ENCODE results near the gene OR1E1.

- RAMPAGE, total RNA: no peak
Observed at GRCh38 chr17:2087451-2088274, 32.8 kb downstream of the HIC1 start.

DNA sequence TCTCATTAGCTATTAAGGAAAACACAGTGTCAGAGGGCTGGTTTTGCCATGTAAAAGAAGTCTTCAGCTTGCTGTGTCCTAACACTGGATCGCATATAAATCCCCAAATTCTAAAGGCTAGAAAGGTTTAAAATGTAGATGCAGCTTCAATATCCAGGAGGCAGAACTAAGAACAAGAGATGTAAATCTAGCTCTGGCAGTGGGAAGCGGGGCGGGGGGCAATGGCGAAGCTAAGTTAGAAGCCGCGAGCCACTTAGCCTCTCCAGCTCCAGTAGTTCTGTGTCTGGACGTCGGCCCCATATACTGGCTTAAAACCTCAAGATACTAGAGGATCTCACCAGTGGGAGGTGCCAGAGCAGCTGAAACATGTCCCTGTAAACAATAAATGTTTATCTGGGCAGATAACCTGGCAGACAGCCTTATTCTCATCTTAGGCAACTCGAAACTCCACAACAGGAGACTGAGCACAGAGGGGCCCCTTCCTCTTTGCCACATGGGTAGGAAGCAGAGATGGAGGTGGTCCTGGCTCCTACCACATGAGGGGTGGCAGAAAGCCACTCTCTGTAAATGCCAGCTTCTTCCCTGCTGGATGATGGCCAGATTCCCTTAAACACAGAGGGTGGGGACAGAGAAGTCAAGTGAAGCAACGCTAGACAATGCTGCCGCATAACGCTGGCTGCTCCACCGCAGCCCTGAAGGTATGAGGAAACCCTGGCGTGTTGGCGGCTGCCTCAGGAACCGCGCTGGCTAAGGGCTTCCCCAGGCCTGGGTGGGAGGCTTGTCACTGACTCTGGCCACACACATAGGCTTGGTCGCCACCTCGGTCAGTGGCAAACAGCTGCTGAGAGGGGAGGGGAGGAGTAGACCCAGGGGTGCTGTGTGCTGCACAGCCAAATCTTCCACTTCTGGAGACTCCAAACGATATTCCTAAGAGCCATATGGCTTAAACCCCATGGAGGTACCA, 67.8 kb downstream of the HIC1 start:
- RAMPAGE, total RNA: no peak

DNA sequence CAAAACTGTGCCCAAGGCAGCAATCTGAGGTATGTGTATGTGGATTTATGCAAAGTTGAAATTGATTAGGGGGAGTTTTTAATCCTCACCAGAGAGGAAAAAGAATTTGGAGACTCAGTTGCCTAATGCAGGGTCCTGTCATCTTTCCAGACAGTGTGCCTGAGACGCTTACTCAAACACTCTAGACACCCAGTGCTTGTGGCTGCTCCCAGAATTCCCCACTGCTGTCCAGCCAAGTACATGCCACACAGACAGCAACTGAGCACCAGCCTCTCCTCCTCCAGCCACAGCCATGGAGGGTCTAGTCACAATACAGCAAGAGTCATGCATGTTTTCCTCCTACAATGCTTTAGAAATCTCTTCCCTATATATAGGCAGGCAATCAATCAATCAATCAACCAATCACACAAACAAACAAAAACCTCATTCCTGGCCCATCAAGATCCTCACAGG, 118.1 kb downstream of the HIC1 start:
- RAMPAGE, total RNA: no peak

DNA sequence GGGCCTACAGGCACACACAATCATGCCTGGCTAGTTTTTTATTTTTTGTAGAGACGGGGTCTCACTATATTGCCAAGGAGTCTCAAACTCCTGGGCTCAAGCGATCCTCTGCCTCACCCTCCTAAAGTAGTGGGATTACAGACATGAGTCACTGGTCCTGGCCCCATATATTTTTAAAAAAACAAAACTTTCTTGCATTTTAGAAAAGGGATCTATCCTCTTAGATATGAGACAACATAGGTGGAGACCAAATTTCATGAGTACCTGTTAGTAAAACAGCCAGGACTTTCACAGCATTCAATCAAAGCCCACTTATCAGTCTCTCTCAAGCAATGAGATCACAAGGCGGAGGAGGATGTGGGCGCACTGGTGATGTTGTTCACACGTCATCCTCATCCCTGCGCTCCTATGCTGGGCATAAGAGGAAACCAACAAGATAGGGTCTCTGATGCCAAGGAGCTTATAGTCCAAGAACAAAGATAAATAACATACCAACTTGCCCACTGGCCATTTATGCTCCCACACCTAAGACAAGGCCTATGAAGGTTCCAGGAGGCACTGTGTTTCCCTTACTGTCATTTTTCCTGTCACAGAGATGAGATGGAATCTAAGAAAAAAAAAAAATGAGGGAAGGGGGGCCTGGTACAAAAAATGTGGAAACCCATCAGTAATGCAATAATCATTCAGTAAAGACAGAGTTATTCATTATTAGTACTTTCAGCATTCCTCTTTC, 52.9 kb downstream of the SMG6 start:
- RAMPAGE, total RNA: no peak

DNA sequence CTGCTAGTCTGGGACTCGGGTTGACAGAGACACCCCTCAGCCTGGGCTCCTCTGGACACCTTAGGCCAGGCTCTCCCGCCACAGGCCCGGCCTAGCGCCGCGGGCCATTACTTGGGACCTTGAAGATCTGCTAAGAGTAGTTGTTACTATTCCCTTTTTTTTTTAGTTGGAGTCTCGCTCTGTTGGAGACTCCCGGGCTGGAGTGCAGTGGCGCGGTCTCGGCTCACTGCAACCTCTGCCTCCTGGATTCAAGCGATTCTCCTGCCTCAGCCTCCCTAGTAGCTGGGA, 295 bp downstream of the SRR start:
- RAMPAGE, total RNA: no peak

GRCh38 chr17:2338289-2338813, 1.1 kb downstream of the SGSM2 start:
- RAMPAGE, total RNA: no peak

DNA sequence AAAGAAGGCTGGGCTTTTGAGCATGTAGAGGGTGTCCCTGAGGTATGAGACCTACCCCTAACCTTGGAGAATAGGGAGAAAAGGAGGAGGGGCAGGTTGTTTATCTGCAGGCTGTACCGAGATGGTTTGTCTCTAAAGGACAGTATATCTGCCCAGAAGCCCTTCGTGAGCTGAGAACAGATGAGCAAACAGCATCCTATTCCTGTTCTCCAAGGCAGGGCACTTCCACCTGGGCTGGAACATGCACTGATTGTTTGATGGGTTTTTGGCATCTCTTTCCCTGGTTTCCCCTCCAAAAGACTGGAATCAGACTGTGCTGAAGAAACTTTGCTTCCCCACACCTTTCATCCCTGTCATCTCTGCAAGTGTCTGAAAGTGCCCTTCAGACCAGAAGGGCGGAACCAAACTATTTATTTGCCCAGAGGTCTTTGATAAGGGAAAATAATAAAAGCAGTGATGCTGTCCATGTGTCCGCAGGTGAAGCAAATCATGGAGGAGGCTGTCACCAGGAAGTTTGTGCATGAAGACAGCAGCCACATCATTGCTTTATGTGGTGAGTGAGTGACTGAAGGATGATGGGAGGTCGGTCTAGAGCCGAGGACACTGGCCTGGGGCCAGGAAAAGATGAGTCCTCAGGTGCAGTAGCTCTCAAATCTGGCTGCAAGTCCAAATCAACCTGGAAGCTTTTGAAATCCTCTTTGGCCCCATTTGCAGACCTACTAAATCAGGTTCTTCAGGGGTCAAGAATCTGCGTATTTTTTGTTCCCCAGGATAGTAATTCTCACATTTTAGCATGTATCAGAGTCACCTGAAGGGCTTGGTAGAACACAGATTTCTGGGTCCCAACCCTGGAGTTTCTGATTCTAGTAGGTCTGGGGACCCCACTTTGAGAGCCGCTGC, 6.0 kb downstream of the SGSM2 start:
- RAMPAGE, total RNA: no peak

DNA sequence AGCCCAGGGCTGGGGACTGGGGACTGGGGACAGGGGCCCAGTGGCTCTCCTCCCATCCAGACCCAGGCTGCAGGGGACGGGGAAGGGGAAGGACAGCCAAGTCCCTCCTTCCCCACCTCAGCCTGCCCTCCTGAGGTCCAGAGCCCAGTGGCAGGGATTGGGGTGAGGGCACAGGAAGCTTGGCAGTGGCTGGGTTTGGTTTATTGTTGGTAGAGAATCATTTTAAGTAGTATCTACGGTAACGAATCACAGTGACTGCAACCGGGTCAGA, 14.9 kb downstream of the MNT start:
- RAMPAGE, total RNA: no peak

GRCh38 chr17:2508713-2509405, 2.8 kb downstream of the METTL16 start:
- RAMPAGE, total RNA: no peak

DNA sequence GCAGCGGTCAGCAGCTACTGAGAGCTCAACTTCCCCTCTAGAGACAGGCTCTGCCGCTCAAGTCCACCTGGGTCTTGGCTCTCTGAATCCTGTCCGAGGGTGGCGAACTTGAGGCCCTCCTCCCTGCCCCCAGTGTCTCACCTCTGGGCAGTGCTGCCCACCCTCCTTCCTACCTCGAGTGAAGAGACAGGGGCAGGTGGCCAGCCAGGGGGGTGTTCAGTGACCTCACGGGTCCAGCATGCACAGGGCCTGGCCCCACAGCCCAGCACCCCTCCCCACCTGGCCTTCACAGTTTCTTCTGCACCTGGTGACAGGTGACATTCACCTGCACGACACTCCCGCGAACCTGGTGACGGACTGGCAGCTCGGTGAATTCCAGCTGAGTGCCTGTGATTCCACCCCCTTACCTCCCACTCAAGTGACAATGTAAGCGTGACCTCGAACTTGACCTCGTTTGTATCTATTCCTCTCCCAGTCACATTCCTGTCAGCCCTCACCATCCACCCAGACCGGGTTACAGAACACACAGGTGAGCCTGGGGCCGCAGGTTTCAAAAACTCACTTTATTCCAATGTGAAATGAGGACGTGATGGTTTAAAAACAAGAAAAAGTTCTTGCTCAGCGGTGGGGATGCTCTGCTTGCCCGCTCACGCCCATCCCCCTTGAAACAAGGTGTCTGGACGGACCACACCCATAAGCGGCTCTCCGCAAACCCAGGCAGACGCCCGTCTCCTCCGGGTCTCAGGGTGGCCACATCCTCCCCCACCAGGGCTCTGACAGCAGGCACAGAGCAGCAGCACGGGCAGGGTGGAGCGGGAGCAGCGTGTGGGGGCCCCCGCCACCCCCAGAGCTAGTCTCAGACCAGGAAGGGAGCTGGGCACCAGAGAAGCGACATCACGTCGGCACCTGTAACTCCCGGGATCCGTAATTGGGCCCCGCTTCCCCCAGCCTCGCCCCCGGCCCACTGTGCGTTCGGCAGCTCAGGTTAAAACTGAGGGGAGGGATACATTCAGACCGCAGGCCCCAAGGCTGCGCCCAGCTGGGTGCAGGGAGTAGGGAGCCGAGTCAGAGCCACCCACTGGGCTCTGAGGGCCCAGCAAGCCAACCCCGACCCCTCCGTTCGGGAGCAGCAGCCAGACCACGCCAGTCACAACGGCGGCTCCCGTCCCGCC, 22.3 kb downstream of the CLUH start:
- RAMPAGE, total RNA: no peak

GRCh38 chr17:2697681-2698666, 13.6 kb downstream of the CLUH start:
- RAMPAGE, total RNA: no peak

GRCh38 chr17:2706931-2707614, 4.5 kb downstream of the CLUH start:
- RAMPAGE, total RNA: no peak

DNA sequence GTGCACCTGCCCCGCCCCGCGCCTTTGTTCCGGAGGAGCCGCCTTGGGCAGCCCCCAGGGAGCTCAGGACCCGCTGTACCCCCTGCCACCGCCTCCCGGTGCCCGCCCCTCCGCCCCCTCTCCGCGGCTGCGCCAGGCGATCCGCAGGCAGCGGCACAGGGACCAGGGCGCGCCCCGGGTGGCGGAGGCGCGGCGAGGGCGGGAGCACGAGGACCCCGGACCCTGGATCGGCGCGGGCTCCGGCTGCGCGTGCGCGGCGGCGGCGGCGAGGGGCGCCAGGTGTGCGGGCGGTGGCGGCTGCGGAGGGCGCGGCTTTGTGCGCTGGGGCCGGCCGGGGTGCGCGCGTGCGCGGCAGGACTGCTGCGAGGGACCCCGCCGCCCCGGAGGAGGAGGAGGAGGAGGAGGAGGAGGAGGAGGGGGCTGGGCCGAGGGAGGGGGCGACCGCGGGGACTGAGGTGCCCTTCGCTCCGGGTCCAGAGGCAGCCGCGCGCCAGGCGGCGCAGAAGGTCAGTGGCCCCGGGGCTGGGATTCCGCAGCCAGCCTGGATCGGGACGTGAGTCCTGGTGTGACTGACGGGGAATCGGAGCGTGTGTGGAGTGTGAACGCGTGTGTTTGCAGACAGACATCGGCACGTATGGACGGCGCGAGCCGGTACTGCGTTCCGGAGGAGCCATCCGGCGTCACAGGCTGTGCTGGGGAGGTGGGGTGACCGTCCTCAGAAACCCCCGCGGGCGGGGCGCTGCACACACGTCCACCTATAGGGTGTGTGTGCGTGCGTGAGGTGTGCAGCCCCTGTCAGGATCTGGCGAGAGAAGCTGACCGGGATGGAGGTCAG, 19.6 kb upstream of the RAP1GAP2 start:
- RAMPAGE, total RNA: no peak

- RAMPAGE, total RNA: no peak
Observed at GRCh38 chr17:2799658-2800053, 3.4 kb downstream of the RAP1GAP2 start.

GRCh38 chr17:2852671-2853270, 56.5 kb downstream of the RAP1GAP2 start:
- RAMPAGE, total RNA: no peak

GRCh38 chr17:2863157-2863647, 67.0 kb downstream of the RAP1GAP2 start:
- RAMPAGE, total RNA: no peak

DNA sequence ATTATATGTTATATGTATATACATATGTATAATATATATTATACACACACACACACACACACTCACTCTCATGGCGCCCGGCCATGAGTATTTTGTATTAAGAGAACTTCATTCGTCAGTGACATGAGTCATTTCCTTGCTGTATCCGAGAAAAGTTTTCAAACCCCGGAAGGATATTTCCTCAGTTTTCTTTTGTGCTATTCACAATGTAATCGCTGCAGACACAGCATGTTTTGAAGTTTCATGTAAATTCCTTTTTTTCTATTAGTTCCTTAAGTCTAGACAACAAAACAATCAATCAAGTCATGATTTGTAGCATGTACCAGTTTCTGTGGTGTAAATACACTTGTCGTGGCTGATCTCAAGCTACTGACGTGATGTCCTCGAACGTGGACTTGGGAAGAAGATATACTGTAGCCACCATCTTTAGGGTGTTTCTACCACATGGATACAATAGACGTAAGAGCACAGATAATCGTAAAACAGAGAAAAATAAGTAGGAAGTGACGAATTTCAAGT, 33.2 kb downstream of the OR1D5 start:
- RAMPAGE, total RNA: no peak

DNA sequence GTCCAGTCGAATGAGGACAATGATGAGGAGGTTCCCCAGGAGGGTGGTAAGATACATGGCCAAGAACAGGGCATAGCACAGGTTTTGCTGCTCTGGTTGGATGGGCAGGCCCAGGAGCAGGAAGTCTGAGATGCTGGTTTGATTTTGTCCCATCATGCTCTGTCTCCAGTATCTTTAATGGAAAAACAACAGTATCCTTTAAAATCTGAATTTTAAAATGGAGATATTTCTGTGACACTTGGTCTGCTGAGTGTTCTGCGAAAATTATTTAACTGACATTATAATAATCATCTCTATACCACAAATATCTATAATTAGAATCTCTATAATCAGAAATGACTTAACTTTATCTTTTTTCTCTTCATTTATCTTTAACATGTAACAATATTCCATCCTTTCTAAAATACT, at the start of gene OR1E1:
OR1E1 (minus strand) TSS at position 156 of the 408 bp plus-strand sequence.
- RAMPAGE, total RNA: no peak

- RAMPAGE, total RNA: no peak
Observed at GRCh38 chr17:3609476-3609875, 265 bp upstream of the TRPV1 start.

DNA sequence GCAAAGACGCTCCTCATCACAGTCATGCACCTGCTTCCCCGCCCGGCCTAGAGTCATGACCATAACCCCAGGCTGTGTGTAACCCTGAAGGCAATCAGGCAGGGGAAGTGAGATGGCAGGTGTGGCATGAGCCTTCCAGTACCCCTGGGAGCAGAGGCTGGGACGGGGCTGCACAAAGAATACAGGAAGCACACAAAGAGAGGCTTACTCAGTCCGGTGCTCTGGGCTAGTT, 9.4 kb downstream of the CTNS start:
- RAMPAGE, total RNA: no peak

All from foreskin keratinocyte (primary cell).